Suprapubic skin (tissue), 4 donors: ENCODE measurements around the gene BZW1.

DNA sequence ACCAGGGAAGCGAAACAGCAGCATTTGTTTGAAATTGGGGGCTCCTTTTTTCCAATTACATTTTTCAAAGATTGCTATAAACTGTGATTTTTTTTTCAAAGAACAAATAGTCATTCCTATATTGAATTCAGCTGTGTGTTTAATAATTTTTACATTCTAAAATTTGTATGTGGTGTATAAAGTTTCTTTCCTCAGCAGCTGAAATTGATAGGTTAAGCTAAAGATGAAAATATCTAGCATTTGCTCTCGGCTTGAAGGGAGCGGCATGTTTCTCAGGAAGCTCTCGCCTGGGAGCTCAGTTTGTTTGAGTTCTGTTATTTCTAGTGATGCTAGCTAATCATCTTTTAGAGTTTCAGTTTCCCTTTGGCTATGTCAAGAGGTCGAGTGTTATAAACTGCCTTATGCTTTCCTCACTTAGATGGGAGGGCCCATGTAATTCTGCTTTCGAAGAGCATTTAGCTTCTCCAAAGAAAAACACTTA lies 33.5 kb downstream of the PLCL1 start:
- PRO-cap = no peak
- RAMPAGE, long total RNA, 4 experiments = no peak in any of the 4 experiments

DNA sequence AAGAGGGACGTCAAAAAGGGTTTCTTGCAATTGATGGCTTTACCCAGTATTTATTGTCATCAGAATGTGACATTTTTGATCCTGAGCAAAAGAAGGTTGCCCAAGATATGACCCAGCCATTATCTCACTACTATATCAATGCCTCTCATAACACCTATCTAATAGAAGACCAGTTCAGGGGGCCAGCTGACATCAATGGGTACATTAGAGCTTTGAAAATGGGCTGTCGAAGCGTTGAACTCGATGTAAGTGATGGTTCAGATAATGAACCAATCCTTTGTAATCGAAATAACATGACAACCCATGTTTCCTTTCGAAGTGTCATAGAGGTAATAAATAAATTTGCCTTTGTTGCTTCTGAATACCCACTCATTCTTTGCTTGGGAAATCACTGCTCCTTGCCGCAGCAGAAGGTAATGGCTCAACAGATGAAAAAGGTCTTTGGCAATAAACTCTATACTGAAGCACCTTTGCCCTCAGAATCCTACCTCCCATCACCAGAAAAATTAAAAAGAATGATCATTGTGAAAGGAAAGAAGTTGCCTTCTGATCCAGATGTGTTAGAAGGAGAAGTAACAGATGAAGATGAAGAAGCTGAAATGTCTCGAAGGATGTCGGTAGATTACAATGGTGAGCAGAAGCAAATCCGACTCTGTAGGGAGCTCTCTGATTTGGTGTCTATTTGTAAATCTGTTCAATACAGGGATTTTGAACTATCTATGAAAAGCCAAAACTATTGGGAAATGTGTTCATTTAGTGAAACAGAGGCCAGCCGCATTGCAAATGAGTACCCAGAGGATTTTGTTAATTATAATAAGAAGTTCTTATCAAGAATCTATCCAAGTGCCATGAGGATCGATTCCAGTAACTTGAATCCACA lies 280.5 kb downstream of the PLCL1 start:
- PRO-cap = no peak
- RAMPAGE, long total RNA, 4 experiments = start-site peak on the plus strand in 1 of 4 experiments, centred at position 474 of the sequence, 5 reads per replicate

DNA sequence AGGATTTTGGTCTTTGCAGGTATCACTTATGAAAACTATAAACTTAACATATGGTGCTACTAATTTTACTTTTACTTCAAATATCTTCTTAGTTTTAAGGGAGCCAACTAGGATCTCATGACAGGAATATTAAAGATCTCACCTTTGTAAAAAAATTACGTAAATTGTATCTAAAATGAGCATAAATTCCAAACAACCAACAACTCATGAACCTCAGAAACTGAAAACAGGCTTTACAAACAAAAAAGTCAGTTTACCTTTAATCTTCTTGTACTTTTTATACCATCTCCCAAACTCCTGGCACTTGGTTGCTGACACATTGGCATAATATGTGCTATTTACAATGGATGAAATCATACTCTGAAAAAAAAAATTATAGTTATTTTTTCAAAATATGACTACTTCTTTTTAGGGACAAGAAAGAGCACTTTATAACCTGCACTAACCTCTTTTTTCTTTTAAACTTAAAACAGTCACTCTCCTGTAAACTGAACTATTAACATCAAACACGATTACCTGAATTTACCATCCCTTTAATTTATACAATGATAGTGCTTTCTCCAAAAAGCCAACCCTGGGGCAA lies 89.3 kb downstream of the SATB2 start:
- PRO-cap = no peak
- RAMPAGE, long total RNA, 4 experiments = no peak in any of the 4 experiments

GRCh38 chr2:199411125-199411792 lies 46.5 kb downstream of the SATB2 start:
- PRO-cap = no peak
- RAMPAGE, long total RNA, 4 experiments = start-site peak on the minus strand in 1 of 4 experiments, at chr2:199411302-199411594 at its widest, 7 to 8 reads per replicate

- PRO-cap = unidirectional peak, plus-strand start at chr2:199458618; unidirectional peak, minus-strand start at chr2:199458698
- RAMPAGE, long total RNA, 4 experiments = no peak in any of the 4 experiments
Measured at GRCh38 chr2:199458124-199459002, 624 bp upstream of the SATB2 start.

GRCh38 chr2:199465987-199466293 lies 8.2 kb upstream of the SATB2 start:
- PRO-cap = no peak
- RAMPAGE, long total RNA, 4 experiments = no peak in any of the 4 experiments

GRCh38 chr2:199467012-199467515 lies 9.3 kb upstream of the SATB2 start:
- PRO-cap = no peak
- RAMPAGE, long total RNA, 4 experiments = no peak in any of the 4 experiments

GRCh38 chr2:199477371-199477865 lies 19.7 kb upstream of the SATB2 start:
- PRO-cap = no peak
- RAMPAGE, long total RNA, 4 experiments = no peak in any of the 4 experiments

GRCh38 chr2:200383793-200384100 lies 77.3 kb downstream of the SPATS2L start:
- PRO-cap = no peak
- RAMPAGE, long total RNA, 4 experiments = no peak in any of the 4 experiments

- PRO-cap = no peak
- RAMPAGE, long total RNA, 4 experiments = no peak in any of the 4 experiments
Measured at GRCh38 chr2:200509090-200509568, 739 bp downstream of the KCTD18 start.

GRCh38 chr2:200655669-200656053 lies 69.8 kb downstream of the AOX1 start:
- PRO-cap = no peak
- RAMPAGE, long total RNA, 4 experiments = no peak in any of the 4 experiments

GRCh38 chr2:200705268-200705831 lies 106.4 kb upstream of the BZW1 start:
- PRO-cap = no peak
- RAMPAGE, long total RNA, 4 experiments = no peak in any of the 4 experiments

- PRO-cap = unidirectional peak, plus-strand start at chr2:200713331
- RAMPAGE, long total RNA, 4 experiments = no peak in any of the 4 experiments
Measured at GRCh38 chr2:200712975-200713888, 98.5 kb upstream of the BZW1 start.

- PRO-cap = no peak
- RAMPAGE, long total RNA, 4 experiments = no peak in any of the 4 experiments
Measured at GRCh38 chr2:200765363-200766080, 46.2 kb upstream of the BZW1 start.

DNA sequence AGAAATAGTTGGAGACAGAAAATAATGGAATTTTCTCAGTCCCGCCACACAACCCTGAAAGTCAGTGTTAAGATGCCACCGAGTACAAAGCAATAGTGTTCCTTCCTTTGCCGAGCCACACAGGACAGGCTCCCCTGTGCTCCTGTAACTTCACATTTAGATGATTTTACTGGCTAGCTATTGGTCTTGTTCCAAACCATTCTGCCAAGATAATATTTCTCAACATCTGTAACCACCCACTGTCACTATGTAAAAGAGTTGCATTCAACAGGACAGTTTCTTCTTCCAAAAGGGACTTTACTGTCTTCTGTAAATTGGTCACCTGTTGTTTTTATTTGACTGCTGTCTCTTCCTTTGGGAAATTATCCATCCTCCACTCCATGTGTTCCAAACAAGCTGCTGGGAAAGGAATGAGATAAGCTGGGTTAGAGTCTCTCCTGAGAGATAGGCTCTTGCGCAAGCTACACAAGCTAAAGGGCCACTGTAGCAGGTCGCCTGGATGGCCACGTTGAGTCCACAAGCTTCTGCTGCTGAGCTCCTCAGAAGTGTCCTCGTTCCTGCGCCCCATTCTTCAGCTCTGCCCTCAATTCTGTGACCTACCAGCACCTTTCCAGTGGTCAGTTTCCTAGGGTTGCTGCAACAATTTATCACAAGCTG lies 14.4 kb upstream of the BZW1 start:
- PRO-cap = no peak
- RAMPAGE, long total RNA, 4 experiments = no peak in any of the 4 experiments

DNA sequence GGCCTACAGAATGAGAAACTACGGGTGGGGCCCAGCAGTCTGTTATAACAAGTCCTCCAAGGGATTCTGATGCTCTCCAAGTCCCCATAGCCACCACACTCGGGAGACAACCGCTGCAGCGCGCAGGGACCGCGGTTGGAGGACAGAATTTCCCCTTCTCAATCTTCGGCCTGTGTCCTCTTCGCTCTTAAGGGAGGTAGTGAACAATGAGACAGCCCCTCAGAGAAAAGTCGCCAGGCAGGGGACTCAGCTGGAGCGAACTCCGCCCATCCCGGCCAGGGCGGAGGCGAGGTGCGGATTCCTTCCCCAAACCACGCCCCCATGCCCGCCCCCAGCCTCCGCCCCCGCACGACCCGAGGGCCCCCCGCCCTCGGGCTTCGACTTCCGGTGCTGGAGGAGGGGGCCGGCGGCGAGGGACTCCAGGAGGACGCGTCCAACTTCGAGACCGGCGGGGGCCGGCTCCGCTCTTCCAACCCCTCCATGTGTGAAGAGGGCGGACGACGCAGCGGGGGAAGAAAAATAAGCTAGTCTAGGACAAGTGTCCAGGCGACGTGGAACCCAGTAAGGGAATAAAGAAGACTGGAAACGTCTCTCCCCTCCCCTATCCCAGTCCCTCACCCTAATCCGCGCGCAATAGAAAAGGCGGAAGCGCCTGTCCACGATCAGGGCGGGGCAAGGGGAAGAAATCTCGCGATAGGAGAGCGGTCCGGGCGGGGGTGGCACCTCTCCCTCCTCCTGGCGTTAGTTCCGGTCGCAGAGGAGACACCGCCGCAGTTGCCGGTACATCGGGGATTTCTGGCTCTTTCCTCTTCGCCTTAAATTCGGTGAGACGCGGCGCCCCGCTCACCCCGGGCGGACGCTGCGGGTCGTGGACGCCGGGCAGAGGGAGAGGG lies at the start of gene BZW1:
Gene BZW1, plus strand, starts transcription at position 744 of the 893 bp plus-strand sequence.
- PRO-cap = bidirectional peak, plus-strand start at position 397 of the sequence, minus-strand start at position 264 of the sequence; bidirectional peak, plus-strand start at position 744 of the sequence, minus-strand start at position 635 of the sequence
- RAMPAGE, long total RNA, 4 experiments = start-site peak on the plus strand in 4 of 4 experiments, centred at positions 403 to 764 of the sequence, 31 to 698 reads per replicate

DNA sequence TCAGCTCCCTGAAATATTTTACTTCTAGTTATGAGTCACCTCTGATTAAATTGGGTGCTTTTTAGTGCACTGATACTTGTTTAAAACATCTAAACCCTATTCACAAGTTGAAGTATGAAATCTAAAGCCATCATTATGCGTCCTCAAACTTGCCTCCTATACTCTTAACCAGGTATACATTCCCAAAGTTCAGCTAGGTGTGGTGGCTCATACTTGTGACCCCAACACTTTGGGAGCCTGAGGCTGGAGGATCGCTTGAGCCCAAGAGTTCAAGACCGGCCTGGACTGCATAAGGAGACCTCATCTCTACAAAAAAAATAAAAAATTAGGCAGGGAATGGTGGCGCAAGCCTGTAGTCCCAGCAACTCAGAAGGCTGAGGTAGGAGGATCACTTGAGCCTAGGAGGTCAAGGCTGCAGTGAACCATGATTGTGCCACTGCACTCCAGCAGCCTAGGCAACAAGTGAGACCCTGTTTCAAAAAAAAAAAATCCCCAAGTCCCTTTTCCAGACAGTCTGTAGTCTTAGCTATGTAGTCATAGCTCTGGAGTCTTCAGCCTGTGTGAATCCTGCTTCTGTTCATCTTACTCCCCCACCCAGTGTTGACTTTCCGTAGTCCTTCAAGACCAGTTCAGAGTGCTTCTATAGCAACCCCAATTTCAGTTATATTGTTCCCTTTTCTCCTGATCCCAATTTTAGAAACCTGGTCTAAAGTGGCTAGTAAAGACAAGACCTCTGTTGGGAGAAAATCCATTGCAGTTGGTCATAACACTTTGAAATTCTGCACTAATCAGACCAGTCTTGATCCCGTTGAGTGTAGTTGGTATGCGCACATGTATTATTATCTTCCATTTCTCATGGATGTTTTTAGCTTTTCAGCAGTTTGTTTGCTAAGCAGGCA lies 8.7 kb downstream of the BZW1 start:
- PRO-cap = no peak
- RAMPAGE, long total RNA, 4 experiments = no peak in any of the 4 experiments

GRCh38 chr2:200832689-200833156 lies 21.0 kb downstream of the BZW1 start:
- PRO-cap = no peak
- RAMPAGE, long total RNA, 4 experiments = no peak in any of the 4 experiments

DNA sequence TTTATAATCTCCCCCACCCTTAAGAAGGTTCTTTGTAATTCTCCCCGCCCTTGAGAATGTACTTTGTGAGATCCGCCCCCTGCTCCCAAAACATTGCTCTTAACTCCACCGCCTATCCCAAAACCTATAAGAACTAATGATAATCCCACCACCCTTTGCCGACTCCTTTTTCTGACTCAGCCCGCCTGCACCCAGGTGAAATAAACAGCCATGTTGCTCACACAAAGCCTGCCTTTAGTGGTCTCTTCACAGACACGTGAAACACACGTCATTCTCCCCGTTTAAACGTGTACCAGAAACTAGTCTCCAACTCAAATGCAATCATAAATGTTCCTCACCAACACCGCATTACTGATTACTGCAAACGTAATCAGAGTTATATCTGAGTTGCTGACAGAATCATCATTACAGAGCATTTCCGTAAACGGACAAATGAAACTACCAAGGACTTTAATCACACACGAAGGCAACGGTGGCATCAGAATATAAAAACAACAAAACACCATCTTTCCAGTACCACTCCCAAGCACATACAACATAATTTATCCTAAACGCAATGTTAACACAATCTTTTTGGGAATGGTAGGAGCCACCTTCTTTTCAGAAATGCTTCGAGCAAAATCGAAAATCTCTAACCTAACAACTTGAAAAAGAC lies 1.9 kb downstream of the CLK1 start:
- PRO-cap = no peak
- RAMPAGE, long total RNA, 4 experiments = no peak in any of the 4 experiments

- PRO-cap = no peak
- RAMPAGE, long total RNA, 4 experiments = no peak in any of the 4 experiments
Measured at GRCh38 chr2:201114990-201115440, 949 bp upstream of the CFLAR start.